ENCODE measurements around the genes SFSWAP and PUS1.

GRCh38 chr12:131260826-131261377 is 307.2 kb downstream of the ADGRD1 start:
- PRO-cap, result no peak

DNA sequence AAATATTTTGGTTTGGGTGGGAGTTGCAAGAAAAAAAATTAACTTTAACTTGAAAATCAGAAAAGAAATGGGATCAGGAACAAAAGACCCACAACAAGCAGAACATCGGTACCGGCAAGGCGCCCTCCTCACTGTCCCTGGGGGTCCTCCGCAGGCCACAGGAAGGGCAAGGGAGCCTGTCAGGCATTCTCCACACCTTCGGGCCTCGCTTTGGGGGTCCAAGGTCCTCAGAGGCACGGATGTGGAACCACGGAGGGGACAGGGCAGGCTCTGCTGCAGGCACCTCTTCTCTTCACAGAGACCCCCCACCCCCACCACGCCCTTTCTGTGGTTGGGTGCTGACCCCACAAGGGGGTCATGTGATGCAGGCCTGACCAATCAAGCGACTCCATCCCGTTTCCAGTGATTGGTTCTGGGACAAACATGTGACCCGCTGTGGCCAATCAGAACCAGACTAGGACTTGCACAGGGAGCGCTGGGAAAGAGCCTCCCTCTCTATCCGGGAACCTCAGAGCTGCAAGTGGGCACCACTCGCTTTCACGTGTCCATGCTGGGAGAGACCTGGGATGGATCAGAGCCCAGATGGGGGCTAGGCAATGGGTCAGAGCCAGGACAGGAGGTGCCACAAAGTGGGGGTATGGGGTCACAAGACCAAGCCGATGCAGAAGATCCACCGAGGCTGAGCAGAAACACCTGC is 181.2 kb upstream of the SFSWAP start:
- PRO-cap, result no peak

GRCh38 chr12:131621874-131622740 is 88.8 kb upstream of the SFSWAP start:
- PRO-cap, result no peak

DNA sequence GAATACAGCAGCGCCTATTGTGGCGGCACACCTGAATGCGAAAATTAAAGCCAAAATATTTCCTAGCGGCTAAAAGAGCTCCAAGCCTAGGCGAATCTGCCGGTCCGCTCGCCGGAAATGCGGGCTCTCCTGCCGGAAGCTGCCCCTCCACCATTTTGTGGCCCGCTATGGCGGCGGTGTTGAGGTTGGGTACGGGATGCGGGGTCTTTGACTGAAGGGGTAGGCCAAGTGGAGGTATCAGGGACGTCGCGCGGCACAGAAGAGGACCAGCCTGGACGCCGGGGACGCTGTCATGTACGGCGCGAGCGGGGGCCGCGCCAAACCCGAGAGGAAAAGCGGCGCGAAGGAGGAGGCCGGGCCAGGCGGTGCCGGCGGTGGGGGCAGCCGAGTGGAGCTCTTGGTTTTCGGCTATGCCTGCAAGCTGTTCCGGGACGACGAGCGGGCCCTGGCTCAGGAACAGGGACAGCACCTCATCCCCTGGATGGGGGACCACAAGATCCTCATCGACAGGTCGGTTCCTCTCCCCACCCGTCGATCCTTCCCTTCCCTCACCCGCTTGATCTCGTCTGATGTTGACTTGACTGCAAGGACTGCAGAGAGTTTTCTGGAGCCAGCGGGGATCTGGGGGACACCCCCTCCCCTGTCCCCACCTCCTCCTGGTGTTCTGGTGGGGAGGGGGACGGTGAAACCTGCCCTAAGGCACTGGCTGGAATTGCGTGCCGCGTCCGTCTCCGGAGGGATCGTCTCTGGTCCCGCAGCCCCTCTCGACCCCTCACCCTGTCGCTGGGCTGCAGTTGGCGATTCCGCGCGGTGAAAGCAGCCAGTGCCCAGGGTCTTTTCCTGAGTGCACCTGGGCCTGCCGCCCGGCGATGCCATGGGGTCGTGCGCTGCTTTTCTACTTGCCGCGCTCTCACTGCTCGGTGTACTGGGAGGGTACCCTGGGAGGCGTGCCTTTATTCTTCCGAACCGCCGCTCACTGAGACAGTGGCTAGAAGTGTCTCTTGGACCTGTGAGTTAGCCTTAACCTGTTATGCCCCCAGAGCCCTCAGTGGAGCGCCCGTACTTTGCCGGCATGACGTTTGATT is at the start of gene SFSWAP:
TSS of gene SFSWAP (plus strand) at position 153 of the 1,085 bp plus-strand sequence.
- PRO-cap, result bidirectional peak, plus-strand start at position 158 of the sequence, minus-strand start outside the sequence

GRCh38 chr12:131757442-131757864 is 46.6 kb downstream of the SFSWAP start:
- PRO-cap, result no peak

DNA sequence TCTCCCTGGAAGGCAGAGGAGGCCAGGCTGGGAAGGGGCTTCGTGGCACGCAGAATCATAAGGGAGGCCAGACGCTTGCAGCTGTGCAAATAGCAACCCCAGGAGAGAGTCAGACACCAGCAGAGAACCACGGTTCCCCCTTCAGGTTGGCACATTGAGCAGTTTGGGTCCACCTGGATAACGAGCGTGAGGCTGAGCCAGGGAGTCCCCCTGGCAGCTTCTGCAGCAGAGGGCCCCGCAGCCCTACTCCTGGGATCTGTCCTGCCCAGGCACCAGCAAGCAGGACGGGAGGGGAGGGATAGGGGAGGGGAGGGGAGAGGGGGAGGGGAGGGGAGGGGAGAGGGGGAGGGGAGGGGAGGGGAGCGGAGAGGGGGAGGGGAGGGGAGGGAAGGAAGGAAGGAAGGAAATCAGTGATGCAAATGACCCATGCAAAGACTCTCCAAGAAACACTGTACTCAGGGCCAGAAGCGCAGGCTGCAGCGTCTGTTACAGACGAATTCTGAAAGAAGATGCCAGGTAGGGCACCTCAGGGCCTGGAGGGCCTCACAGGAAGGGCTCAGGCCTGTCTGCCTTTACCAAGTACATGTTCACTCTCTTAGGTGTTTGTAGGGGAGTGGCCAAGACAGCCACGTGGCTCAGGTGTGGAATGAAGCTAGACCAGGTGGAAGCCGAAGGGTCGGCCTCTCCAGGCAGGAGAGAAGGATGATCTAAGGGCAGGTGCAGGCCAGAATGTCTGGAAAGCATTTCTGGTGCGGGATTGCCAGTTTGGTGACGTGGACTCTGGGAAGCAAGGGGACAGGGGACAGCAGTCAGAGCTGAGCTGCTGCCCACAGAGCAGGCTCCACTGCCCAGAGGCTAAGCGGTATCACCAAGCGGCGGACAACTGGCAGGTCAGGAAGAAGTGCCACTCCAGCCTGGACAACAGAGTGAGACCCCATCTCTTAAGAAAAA is 32.2 kb upstream of the MMP17 start:
- PRO-cap, result no peak

- PRO-cap, result no peak
Measured at GRCh38 chr12:131803926-131804278, 24.3 kb upstream of the MMP17 start.

DNA sequence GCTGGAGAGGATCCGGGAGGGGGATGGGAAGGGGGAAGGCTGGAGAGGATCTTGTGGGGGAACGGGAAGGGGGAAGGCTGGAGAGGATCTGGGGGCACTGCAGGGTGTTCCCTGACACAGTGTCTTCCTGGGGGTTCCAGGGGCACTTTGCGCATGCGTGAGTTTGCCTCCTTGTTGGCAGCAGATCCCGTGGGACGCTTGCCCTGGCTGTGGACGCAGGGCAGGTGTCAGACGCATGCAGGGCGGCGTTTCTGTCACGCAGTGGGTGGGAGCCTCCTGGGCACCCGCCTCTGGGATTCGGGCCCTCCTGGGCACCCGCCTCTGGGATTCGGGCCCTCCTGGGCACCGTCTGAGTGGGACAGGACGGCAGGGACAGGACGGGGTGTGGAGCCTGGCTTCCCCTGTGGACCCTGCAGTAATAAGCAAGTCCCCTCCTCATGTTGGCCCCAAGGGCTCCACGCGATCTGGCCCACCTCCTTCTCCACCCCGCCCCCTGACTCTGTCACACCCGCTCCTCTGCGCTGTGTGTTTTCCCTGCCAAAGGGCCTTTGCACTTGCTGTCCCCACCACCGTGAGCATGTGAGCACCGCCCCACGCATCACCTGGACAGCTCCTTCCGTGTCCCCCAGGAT is 4.2 kb downstream of the MMP17 start:
- PRO-cap, result no peak

- PRO-cap, result no peak
Measured at GRCh38 chr12:131921775-131922321, 7.2 kb upstream of the PUS1 start.

DNA sequence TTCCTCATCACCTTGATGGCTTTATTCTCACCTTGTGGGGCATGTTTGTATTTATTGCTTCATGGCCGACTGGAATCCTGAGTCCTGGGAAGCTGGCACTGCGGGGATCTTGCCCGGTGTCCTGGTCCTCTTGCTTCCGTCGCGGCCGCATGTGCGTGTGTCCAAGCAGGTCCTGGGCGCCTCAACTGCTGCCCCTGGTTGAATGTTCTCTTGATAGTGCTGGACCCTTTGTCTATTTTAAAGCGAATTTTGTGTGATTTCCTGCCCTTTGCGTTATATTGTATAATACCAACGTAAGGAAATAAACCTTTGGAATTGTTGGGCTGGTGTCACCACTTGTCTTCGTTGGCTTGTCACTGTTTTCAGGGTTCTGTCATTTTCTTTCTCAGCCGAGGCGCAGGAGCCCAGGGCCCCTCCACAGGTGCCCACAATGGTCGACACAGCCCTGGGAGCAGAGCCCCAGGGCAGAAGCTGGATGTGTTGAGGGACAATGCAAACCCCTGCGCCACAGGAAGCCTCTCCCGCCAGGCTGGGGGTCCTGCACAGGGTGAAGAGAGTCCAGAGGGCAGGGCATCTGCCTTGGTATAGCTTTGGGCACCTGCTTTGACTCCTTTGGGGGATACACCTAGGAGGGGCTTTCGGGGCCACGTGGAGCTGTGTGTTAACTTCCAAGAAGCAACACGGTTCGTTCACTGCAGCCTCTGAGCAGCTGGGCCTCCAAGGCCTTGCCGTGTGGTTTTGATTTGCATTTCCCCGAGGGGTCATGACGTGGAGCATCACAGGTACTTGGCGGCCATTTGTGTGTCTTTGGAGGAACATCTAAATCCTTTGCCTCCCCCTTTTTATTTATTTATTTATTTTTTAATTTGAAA is 6.0 kb upstream of the PUS1 start:
- PRO-cap, result no peak

- PRO-cap, result bidirectional peak, plus-strand start at chr12:131929276, minus-strand start at chr12:131929052
Measured at GRCh38 chr12:131928962-131929165, 212 bp upstream of the PUS1 start.

- PRO-cap, result bidirectional peak, plus-strand start at chr12:131929276, minus-strand start at chr12:131929052
Measured at GRCh38 chr12:131929166-131930269, at the start of gene PUS1. TSS of gene PUS1 (plus strand) at chr12:131929276.

GRCh38 chr12:131930270-131930562 is 1.1 kb downstream of the PUS1 start:
- PRO-cap, result no peak

DNA sequence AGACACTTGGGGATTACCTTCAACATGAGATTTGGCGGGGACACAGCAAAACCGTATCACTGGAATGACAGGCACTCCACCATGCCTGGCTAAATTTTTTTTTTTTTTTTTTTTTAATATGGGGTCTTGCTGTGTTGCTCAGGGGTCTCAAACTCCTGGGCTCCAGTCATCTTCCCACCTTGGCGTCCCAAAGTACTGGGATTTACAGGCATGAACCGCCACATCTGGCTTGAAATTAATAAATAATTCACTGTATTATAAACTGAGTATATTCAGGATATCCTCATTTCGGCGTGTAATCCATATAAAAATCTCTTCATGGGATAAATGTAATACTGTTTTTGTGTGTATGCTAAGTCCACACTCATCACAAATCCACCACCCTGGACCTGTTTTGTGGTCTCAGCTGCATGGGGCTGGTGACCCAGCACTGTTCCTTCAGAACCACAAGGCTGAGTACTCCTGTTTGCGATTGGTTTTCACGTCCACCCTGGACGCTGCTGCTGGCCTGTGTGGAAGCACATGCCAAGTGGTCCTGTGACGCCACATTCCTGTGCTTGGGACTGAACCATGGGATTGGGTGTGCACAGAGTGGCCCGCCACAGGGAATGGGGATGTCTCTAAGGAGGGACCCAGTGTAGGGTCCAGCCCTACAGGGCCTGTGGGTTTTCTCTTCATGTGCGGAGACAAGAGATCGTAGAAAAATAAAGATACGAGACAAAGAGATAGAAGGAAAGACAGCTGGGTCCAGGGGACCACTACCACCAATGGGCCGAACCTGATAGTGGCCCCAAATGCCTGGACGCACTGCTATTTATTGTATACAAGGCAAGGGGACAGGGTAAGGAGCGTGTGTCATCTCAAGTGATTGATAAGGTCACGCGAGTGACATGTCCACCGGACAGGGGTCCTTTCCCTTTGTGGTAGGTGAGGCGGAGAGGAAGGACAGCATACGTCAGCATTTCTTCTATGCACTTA is 4.3 kb downstream of the PUS1 start:
- PRO-cap, result no peak

- PRO-cap, result no peak
Measured at GRCh38 chr12:132037475-132038114, 87.9 kb downstream of the EP400 start.

DNA sequence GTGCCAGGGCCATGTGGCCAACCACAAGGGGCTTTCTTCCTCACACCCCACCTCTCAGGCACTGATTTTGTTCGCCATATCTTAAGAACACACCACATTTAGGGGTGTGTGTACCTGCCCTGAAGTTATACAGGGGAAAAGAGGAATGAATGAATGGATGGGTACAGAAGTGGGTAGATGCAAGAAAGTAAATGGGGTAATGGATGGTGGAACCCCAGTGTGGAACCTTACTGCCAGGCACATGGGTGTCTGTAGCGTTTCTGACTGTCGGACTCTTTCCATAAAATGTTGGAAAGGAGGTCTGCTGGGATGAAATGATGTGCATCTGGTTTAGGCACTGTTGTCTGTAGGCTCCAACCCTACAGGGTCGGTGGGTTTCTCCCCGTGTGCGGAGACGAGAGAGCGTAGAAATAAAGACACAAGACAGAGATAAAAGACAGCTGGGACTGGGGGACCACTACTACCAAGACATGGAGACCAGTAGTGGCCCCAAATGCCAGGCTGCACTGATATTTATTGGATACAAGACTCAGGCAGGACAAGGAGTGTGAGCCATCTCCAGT is 93.1 kb downstream of the DDX51 start:
- PRO-cap, result no peak

DNA sequence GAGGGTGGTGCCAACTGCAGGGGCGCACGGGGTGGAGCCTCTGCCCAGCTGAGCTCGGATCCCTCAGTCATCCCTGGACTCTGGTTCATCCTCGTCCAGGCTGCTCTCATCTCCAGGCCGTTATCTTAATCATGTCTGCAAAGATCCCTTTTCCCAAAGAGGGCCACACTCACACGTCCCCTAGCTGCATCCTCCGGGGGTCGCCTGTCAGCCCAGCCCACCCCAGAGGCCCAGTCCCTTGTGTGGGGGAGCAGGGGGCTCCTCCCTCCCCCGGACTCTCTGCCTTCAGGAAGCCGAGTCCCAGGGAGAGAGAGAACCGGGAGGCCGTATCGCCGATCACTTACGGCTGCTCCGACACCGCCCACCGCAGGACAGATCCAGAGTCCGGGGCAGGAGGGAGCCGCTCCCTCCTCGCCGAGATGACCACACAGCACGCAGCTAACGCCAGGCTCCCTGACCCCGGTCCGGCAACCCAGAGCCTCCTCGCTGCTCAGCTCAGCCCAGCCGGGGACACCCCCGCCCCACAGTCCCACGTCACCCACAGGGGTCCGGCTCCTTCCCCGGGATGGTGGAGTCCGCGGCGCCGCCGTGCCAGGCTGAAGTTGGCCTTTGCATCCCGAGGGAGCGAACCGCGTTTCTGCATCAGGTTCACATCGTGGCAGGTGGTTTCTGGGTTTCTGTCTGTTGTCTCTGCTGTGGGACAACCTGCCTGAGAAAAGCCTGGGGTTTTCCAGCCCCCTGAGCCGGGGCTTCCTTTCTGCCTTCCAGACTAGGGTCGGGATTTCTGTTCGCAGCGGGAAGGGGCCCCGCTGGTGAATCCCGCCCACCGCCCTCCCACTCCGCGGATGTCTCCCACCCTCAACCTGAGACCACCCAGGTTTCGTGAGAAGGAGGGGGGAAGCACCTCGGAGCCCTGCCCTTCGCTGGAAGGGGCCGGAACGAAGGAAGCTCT is 61.0 kb downstream of the NOC4L start:
- PRO-cap, result no peak

GRCh38 chr12:132474187-132474851 is 15.6 kb upstream of the FBRSL1 start:
- PRO-cap, result no peak

DNA sequence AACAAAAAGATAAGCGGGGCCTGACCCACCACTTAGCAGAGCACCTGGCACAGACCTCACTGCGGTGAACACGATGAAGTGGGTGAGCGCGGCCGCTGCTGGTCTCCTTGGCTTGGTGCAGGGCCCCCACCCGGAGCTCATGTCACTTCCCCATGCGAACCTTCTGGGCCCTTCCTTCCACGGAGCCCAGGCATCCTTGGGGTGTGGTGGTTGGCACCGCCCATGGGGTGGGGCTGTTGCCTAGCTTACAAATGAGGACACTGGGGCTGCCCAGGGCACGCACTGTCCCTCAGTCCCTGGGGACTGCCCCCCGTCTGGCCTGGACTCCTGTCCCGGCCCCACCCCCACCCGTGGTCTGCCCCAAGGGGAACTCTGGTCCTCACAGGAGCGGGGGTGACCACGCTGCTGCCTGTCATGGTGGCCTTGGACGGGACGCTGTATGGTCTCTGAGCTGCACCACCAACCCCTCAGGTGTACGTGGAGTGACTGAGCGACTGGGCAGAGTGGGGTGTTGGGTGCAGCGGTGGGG is 15.2 kb downstream of the FBRSL1 start:
- PRO-cap, result no peak

DNA sequence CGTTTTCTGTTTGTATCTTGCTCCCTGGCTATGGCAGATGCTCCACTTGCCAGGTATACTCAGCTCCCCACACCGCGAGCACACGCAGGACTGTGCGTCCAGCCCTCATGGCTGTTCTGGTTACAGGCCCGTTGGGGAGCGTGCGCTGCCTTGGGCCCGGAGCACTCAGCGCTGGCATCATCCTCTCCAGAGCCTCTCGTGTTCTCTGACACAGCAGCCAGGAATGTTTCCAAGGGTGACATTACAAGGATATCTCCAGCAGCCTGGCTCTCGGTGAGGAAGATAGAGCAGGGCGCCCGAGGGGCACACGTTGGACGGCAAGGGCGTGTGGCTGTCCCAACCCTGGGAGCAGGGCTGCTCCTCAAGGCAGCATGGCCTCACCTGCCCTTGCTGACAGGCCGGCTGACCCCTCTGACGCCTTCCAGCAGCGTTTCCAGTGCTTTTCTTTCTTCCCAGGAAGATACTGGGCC is 14.4 kb downstream of the LRCOL1 start:
- PRO-cap, result no peak